ENCODE data around the gene NXPH3.

DNA sequence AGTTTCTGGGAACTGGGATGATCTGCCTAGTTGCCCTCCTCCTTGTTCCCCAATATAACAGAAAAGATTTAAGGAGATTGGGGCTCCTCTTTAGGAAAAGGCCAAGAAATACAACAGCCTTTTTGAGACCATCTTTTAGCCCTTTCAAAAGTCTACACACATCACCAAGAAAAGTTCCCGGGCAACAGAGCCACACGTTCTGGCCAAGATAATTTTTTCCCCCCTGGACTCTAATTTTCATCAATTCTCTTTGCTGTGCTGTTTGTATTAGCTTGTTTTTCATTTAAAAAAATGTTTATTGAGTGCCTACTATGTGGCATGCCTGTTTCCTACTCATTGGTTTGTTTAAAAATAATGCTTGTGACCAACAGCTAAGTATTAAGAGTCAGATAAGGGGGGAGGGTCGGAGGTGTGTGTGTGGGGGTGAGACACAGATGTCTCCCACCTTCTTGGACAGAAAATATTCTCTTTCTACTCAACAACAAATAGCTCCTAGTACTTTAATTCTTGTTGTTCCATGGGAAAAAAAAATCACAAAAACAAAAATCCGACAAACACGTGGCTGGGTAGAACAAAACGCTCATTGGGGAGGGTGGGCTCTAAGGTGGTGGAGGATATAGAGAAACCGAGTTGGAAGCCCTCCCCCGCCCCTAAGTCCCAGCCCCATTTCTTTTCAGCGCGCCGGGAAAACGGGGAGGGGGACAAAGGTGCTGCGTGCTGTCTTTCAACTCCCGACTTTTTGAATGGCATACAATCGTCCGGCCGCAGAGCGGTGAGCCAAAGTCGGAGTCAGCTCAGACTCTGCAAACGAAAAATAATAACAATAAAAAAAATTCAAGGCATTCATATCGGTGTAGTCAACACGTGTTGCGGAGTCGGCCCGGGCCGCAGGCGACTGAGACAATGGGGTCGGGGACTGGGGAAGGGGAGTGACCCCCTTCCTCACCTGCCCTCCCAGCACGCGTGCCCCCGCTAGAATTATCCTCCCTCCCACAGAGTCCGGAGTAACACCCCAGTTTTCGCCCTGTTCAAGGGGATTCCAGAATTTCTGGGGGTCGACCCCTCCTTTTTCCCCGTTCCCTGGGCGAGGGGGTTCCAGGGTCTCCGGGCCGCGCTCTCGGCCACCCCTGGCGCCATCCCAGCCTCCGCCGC is 2.0 kb upstream of the IGF2BP1 start:
- RRBS, result 5% methylated on average over 11 of the region's 43 CpGs

GRCh38 chr17:49000620-49001370 is 3.6 kb downstream of the IGF2BP1 start:
- RRBS, result no CpG with 5 or more reads among the region's 2 CpGs

- RRBS, result 70% methylated on average over 2 of the region's 11 CpGs
Measured at GRCh38 chr17:49222177-49223064, 8.2 kb downstream of the PHOSPHO1 start.

DNA sequence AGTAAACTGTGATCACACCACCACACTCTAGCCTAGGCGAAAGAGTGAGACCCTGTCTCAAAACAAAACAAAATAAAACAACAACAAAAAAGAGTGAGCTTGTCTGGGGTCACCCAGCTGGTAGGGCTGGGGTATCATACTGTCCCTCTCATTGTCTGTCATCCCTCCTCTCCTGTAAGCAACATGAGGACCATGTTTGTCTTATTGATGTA is 1.1 kb upstream of the PHOSPHO1 start:
- RRBS, result no CpG with 5 or more reads among the region's 1 CpG

DNA sequence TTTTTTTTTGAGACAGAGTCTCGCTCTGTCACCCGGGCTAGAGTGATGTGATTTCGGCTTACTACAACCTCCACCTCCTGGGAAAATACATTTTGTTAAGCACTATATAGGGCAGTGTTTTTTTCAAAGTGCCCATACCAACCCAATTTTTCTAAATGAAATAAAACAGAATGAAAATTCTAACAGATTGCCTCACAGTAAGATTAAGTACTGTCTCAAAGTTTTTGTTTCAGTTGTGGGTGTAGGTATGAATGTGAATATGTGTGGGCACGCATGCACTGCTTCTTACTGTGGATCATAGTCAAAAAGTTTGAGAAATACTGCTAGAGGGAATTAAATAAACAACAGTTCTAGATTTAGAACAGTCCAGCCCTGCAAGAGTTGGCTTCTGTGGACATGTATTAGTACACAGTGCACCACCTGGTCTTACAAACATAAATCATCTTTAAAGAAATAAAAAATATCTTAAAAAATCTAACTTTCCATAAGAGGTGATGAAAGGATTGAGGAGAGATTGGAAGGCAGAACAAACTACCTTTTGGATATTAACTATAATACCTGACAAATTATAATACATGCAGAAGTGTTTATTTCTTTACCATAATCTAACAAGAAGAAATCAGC is 8.5 kb downstream of the ZNF652 start:
- RRBS, result no CpG with 5 or more reads among the region's 4 CpGs

- RRBS, result no CpG with 5 or more reads among the region's 5 CpGs
Measured at GRCh38 chr17:49401889-49402373, 12.8 kb downstream of the PHB1 start.

DNA sequence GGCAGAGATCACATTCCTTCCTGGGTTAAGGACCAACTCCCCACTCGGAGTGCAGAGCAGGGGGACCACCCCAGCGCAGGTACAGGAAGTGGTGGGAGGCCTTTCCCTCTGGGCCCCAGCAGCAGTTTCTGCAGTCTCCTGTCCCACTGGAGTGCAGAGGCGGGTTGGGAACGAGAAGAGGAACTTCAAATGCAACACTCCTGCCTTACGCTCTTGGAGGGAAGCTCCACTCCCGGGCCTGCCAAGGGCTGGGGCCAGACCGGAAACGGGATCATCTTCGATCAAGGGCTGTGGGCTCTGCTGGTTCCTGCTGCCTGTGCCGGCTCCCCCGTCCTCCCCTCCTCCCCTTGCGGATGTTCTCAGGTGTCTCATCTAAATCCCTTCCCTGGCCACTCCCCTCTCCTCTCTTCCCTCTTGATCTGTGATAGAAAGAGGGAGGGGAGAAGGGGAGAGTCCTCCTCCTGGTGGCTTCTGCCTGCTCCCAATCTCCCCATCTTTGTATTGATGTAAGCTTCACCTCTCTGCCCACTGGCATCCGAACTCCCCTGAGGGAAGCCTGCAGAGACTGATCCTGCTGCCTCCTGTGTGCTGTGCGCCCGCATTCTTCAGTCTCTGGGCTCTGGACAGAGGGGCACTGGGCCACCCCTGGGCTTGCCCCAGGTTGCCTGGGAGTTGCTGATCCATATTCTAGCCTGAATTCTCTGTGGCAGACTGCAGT is 8.8 kb upstream of the NGFR start:
- RRBS, result 13% methylated on average over 4 of the region's 15 CpGs

- RRBS, result no CpG with 5 or more reads among the region's 5 CpGs
Measured at GRCh38 chr17:49498084-49498254, 2.9 kb downstream of the NGFR start.

GRCh38 chr17:49575603-49576589 is at the start of gene NXPH3:
Gene NXPH3, plus strand, starts transcription at chr17:49575871.
- RRBS, result 2% methylated on average over 33 of the region's 101 CpGs

GRCh38 chr17:49659839-49660609 is 17.9 kb downstream of the SPOP start:
- RRBS, result no CpG with 5 or more reads among the region's 3 CpGs

DNA sequence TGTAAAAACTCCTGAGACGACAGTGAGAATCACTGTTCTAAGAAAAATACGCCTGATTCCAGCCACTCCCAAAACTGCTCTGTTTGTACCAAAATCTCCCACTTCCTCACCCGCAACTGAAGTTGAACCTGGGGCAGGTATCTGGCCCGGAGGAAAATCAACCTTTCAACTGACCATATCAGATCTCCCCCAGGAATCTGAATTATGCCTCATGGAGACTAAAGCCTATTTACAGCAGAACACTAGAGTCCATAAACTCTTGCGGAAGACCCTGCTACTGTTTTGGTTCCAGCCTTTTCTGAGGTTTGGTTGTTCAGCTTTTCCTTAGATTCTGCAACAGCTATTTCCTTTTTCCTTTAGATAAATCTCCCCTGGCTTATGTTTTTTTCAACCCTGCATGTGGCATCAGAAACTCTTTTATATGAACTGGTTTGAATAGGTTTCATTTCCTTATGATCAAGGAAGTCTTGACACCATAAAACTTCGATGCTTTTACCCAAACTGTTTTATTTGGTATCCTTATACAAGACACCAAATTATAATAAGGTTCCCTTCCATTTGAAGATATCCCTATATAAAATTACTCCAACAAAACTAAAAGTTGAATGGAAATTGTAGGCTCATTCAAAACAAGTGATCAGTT is 13.2 kb downstream of the SPOP start:
- RRBS, result no CpG with 5 or more reads among the region's 6 CpGs

DNA sequence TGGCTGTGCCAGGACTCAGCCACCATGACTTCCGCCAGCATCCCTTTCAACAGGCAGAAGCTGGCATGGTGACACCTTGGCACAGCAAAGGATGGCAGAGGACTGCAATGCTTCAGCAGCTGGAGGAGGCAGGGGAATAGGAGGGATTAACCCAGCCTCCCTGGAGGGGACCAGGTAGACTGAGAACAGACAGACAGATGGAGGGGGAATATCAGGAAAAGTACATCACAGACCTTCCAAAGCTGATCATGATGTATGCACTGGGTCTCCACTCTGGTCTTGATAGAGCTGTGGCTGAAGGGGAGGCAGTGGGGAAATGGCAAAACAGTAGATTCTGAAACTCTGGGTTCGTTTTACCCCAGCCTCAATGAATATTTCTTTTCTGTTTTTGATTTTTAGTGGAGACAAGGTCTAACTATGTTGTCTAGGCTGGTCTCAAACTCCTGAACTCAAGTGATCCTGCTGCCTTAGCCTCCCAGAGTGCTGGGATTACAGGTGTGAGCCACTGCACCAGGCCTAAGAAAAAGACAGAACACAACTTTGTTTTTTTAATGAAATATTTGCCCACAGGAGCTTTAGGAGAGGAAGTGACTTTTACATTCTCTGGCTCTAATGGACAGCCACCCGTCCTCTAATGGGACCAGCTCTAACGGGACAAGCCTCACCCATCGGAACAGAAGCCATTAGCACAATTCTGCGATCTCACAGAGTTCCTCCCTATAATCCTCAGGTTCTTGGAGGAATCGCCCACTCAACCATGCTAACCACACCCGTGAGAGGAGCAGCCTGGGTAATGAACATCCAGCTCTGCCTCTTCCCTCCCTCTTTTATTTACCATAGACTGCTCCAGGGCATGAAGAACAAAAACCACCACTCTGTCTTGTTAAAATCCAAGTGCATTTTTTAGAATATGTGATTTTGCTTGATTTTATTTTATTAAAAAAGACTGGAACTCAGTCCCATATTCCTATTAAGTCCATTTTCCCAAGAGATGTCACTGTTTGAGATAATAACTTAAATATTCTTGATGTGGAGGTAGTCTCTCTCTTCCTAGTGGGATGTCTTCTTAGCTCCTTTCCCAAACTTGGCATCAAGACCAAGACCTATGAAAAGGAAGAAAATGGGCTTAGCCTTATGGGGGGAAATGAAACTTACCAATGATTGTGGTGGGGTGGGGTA is 7.0 kb downstream of the SLC35B1 start:
- RRBS, result no CpG with 5 or more reads among the region's 8 CpGs

GRCh38 chr17:49760843-49761287 is 3.1 kb downstream of the FAM117A start:
- RRBS, result no CpG with 5 or more reads among the region's 4 CpGs

GRCh38 chr17:49763149-49763641 is 736 bp downstream of the FAM117A start:
- RRBS, result no CpG with 5 or more reads among the region's 26 CpGs

DNA sequence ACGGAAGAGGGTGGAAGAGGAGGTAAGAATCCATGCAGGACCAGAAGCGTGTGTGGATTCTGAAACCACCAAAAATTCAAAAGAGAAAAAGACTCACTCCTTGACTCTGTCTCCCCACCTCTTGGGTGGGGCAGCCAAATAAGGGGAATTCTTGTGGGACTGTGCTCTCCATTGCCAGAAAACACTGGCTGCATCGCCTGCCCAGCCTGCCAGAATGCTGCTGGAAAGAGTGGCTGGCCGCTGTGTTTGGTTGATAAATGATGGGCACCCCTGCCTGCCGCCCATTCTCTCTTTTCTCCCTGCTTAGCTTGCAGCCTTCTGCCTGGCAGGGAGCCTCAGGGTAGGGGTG is 11.6 kb upstream of the KAT7 start:
- RRBS, result no CpG with 5 or more reads among the region's 5 CpGs

DNA sequence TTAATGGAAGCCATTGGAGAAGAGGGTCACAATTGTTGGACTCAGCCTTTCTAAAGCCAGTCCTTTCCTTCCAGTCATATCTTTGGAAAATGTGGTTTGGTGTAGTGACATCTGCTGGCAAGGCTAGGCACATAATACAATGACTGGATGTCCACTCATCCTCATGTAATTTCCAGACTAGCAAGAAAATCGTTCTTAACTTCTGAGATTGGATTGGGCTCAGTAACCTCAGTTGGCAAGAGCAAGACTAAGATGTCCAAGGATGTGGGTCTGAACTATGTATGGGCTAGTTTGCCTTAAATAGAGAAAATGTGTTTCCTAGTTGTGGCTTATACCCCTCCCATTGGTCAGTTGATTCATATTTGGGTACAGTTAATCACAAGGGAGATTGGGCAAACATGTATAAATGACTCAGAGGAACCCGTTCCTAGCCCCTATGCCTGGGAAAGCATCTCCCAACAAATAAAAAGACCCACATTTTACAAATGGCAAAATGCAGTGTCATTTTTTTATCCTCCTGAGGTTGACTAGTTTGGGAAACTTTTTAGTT is 8.6 kb upstream of the KAT7 start:
- RRBS, result no CpG with 5 or more reads among the region's 2 CpGs

DNA sequence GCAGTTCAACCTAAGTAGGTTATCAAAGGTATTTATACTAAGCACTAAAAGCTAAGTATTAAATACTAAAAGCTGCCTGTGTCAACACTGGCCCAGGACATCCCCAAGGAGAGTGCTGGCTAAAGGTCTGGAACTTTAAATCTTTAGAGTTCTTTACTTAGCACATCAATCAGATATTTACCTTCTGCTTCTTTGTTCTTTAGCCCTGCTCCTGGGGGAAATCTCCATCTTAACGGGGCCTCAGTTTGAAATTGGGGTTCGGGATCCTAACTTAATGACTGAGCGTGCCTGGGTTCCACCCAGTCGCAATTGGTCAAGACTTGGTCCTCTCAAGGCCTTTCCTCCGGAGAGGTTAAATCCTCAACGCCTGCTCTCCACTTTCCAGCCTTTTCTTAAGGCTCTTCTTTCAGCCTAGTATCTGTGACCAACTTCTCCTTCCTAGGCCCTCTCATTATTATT is 1.1 kb upstream of the KAT7 start:
- RRBS, result no CpG with 5 or more reads among the region's 6 CpGs

- RRBS, result no CpG with 5 or more reads among the region's 8 CpGs
Measured at GRCh38 chr17:50087536-50088064, 7.6 kb upstream of the PDK2 start.

DNA sequence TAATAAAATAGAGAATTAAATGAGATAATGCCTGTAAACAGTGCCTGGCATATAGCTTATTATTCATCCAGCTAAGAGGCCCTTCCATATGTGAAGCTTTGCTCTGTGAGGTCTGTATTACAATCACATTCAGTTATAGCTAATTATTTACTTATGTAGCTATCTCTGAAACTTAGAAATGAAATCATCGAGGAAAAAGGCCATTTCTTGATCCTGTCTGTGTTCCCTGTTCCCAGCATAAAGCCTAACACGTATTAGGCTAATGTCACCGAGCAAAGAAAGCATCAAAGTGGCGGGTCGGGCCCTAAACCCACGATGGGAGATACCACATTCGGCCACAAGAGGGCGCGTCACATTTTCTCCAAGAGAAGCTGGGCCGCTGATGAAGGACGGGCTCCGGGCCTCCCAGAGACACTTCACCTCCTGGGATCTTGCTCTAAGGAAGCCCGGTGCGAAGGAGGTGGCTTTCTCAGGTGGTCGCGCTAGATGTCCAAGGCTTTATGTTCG is 992 bp upstream of the PDK2 start:
- RRBS, result no CpG with 5 or more reads among the region's 17 CpGs

DNA sequence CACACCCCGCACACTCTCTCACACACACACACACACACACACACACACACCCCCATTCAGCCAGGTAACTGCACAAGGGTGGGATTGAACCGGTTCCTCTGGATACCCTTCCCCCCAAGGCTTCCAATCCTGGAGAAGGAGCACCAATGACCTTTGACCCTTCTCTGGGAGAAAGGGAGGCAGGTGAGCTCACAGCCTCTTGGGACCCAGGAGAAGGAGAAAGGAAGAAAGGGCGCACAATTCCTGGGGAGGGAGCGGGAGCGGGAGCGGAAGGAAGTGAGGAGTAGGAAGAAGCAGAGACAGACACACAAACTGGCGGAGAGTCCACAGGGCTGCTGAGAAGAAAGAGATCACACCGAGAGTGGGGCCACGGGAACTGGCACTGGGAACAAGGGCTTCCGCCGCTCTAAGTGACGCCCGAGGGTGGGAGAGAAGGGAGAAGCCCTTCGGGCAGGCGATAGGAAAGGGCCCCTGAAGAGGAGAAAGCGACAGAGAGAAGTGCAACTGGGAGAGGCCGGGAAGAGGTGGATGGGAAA is 1.4 kb downstream of the SAMD14 start:
- RRBS, result 5% methylated on average over 1 of the region's 17 CpGs

All from AG09319 (cell line).